Right common carotid artery plus branches (tissue), 1 donor: ENCODE data around the genes FOXB2, GNA14, TLE4, KIF27 and HNRNPK.

DNA sequence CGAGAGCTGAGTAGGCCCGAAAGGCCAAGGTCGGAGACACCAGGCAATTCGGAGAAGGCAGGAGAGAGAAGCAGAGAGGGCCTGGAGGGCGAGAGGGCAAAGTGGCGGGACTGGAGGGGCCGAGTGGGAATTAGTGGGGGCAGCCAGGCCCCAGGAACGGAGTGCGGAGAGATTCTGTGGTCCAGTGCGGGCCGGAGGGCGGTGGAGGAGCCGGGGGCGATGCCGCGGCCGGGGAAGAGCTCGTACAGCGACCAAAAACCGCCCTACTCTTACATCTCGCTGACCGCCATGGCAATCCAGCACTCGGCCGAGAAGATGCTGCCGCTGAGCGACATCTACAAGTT, at the start of gene FOXB2:
Gene FOXB2 (plus strand): TSS at position 220 of the 344 bp plus-strand sequence.
- PRO-cap, result no peak

DNA sequence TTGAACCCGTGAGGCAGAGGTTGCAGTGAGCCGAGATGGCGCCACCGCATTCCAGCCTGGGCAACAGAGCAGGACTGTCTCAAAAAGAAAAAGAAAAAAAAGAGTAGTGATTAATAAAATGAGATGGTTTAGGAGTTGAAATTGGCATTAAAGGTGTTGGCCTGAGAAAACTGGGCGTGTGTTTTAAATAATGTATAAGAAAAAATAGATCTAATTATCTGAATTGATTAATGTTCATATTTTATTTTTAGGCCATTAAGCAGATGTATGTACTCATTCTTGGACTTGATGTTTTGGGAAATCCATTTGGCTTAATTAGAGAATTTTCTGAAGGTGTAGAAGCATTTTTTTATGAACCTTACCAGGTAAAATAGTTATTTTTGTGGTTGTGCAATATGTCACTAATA, 191.7 kb downstream of the VPS13A start:
- PRO-cap, result no peak

DNA sequence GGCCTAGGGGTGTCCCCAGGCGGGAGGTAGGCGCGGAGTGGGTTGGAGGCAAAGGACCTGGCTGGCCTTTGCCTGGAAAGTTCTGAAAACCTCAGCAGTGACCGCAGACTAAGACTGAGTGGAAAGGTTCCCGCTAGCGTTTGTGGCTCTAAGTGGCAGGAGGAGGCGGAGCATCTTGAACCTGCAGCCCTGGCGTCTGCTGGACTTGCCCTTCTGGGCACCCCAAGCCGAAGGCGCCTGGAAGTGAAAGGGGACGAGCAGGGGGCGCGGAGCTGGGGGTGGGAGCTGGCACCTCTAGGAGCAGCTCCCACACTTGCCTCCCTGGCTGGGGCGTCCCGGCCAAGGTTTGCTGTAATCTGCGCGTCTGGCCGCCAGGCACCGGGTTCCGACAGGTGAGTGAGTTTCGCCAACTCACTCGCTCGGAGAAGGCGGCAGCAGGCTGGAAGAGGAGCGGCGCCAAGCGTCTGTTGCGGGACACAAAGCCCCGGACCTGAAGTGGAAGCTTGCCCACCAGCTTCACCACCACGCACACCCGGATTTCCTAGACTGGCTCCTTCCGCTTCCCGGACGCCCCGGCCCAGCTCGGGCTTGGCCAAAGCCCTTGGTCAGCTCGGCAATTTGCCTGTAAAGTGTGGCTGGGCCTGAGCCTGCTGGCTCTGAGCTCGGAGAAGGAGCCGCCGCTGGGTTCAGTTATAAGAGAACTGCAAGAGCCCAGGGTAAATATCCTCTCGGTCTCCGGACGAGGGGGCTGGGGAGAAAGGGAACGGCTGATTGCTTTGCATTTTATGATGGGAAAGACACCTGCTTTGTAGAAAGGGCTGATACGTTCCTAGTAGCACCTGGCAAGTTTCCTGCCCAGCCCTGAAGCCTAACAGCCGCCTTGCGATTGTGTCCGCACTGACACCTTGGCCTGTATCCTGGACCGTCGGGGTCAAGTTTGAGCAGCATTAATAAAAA, at the start of gene GNA14:
Gene GNA14 (minus strand): TSS at position 122 of the 957 bp plus-strand sequence.
- PRO-cap, result no peak

DNA sequence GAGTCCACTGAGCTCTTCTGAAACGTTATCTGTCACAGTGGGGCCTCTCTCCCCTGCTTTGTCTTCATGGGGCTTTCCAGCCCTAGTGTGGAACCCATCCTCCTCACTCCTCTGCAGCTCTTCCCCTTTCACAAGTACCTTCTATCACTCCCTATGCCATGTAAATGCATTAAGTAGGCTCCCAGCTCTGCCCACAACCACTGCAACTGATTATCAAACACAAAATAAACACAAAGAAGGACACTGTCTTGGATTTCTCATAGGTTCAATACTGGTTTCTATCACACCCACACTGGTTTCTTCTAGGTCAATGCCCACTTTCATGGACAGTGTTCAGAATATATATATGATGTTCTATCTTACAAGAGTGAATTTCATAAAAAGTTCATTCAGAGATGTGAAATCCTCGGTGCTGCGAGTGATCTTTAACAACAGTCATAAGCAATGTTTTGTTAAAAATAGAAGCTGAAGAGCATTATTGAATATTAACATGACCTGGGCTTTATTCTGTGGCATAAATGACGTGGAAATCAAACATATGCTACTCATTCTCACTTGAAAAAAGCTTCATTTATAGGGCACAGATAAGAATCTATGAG, 139.3 kb downstream of the GNAQ start:
- PRO-cap, result no peak

GRCh38 chr9:78638446-78638826, 341.5 kb downstream of the PSAT1 start:
- PRO-cap, result no peak

DNA sequence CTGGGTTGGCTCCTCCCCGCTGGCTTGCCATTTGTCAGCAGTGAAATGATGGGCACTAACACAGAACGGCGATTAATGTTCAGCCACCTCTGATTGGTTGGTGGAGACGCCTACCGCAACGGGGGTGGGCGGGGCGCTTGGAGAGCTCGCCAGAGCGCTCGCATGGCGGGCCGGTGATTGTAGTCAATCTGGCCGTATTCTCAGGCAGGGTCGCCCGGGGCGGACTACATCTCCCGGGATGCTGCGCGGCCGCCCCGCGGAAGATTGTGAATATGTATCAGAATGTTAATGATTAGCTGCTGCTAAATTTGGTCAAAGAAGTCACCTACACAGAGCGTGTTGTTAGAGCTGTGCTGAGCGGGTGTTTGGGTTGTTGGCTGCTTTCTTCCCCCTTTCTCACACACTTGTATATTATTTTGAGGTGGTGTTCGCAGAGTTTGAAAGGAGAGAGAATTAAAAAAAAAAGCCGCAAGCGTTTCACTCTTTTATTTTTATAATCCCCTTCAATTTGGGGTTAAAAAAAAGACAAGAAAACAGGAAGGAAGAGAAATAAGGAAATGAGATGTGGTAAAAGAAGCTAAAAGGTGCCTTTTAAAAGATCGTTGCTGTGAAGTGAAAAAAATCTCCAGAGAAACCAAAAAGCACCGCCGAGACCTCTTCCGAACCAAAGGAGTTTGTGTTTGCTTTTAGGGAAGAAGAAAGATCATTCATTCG, at the start of gene TLE4:
Gene TLE4 (plus strand): TSS at position 332 of the 714 bp plus-strand sequence.
- PRO-cap, result bidirectional peak, plus-strand start at position 152 of the sequence, minus-strand start outside the sequence; unidirectional peak, plus-strand start at position 332 of the sequence

- PRO-cap, result no peak
Measured at GRCh38 chr9:79574119-79574330, 2.3 kb downstream of the TLE4 start.

DNA sequence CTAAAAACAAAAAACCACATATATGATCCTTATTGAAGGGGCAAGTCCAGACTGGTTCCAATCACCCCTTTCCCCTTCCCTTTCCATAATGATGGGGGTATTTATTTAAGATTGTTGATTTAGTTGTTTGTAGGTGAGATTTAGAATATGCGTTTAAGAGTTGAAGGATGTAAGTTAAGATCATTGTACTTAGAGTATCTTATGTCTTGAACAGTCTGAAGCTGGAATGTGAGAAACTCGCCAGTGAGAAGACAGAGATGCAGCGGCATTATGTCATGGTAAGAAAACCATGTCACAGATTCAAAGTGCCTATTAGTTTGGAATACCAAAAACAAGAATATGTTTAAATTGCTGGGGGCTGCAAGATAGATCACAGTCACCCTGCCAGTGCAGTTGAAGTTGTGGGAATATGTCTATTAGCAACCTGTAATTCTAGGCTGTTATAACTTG, 2.9 kb downstream of the TLE4 start:
- PRO-cap, result no peak

- PRO-cap, result no peak
Measured at GRCh38 chr9:79701425-79702024, 129.8 kb downstream of the TLE4 start.

DNA sequence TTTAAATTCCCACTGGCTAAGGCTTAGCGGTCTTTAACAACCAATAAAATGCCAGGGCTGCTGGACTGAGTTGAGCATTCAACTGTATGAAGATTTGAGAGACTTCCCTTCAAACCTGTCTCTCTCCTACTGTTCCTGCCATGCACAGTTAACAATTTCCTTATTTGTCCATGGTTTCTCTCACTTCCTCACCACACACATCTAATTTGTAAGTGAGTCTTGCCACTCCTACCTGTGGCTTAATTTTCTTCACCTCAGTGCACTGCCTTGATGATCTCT, 398.9 kb downstream of the TLE4 start:
- PRO-cap, result unidirectional peak, plus-strand start at position 99 of the sequence

DNA sequence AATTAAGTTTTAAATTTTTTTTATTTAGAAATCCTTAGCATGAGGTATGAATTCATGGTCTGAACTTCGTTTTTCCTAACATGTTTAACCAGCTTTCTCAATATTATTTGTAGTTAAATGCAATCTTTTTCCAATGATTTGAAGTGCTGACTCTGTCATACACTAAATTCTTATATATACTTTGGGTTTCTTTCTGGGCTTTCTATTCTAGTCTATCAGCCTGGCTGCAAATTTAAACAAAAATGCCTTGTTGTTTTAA, 108.1 kb upstream of the TLE1 start:
- PRO-cap, result no peak

DNA sequence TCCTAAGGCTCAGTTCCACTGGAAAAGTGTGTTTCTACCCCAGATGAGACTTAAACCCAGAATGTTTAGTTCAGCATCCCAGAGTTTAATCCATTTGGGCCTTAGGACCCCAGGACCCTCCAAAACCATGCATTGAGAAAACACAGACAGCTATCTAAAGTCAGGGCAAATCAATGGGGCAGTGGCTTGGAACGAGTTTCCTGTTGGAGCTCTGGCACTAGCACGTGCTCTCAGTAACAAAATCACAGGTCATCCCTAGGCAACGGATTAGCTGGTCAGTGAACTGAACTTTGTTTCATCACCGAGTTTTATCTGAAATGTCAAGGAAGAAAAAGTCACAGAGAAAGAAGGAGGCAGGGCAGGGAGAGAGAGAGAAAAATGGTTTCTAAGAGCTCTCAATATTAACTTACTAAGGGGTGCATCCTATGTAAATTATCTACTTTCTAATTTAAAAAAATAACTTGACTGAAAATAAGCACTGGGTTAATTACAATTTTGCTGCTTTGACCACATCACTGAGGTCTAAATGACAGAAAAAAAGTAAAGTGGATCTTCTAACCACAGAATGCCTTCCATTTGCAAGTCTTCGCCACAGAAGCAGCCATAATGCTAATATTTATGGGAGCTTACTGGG, 504.1 kb downstream of the RASEF start:
- PRO-cap, result no peak

- PRO-cap, result no peak
Measured at GRCh38 chr9:83451351-83451839, 86.8 kb downstream of the FRMD3 start.

- PRO-cap, result no peak
Measured at GRCh38 chr9:83788520-83789091, 29.0 kb downstream of the GKAP1 start.

- PRO-cap, result no peak
Measured at GRCh38 chr9:83883688-83884289, 37.4 kb downstream of the KIF27 start.

DNA sequence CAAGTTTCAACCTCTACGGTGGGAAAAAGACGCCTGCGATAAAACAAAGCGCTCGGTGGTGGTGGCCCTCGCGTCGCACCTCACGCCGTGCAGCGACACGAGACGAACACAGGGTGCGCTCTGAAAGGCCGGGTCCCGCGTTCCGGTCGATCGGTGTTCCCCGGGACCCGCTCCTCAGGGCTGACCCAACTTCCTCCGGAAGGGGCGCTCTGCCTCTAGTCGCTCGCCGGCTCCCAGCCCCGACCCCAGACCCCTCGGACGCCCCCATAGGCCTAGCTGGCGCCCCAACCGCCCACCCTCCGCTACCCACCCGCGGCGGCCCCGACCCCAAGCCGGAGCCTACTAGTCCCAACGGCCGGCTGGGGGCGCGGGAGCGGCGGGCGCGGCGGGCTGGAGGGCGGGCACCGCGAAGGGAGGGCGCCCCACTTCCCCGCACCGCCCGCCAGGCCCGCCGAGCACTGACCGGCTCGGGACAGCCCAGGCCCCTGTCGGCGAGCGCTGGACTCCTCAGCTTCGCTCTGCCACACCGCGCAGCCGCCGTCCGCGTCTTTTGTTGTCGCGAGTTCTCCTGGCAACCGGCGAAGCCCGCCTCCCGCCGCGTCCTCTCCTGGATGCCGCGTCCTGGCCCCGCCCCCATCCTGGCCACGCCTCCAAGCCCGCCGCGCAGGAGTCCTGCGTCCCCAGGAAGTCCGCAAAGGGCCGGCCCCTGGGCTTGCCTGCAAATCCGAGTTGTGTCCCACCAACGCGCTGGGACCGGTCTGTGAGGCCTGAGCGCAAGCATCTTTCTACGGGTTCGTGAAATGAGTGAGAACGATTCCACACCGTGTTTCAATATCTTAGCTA, at the start of gene KIF27:
Gene KIF27 (minus strand): TSS at position 525 of the 843 bp plus-strand sequence.
- PRO-cap, result bidirectional peak, plus-strand start at position 721 of the sequence, minus-strand start at position 525 of the sequence

GRCh38 chr9:83980047-83980660, at the start of gene HNRNPK:
Gene HNRNPK (minus strand): TSS chr9:83980215.
- PRO-cap, result bidirectional peak, plus-strand start at chr9:83980359, minus-strand start at chr9:83980215; bidirectional peak, plus-strand start at chr9:83980722, minus-strand start at chr9:83980615

- PRO-cap, result no peak
Measured at GRCh38 chr9:84254876-84255300, 85.7 kb downstream of the SLC28A3 start.

DNA sequence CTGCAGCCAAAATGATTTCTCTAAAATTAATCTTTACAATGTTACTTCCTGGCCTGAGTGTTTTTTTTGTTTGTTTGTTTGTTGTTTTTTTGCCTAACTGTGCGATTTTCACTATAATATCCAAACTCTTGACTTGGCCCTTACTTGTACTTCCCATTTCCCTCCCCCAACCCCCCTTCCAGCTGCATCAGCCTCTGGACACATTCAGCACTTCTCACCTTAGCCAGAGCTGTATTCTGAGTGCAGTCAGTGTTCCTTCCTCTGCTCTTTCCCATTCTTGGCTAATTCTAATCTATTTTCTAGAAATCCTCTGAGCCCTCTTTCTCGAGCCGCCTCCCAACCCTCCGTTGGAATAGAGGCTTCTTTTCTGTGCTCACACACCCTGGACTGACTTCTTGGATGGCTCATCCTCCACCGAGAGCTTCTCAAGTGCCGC, 188.8 kb downstream of the NTRK2 start:
- PRO-cap, result no peak

- PRO-cap, result no peak
Measured at GRCh38 chr9:85040536-85041302, 371.2 kb downstream of the NTRK2 start.